ENCODE data around the genes PCMT1 and RAET1L.

DNA sequence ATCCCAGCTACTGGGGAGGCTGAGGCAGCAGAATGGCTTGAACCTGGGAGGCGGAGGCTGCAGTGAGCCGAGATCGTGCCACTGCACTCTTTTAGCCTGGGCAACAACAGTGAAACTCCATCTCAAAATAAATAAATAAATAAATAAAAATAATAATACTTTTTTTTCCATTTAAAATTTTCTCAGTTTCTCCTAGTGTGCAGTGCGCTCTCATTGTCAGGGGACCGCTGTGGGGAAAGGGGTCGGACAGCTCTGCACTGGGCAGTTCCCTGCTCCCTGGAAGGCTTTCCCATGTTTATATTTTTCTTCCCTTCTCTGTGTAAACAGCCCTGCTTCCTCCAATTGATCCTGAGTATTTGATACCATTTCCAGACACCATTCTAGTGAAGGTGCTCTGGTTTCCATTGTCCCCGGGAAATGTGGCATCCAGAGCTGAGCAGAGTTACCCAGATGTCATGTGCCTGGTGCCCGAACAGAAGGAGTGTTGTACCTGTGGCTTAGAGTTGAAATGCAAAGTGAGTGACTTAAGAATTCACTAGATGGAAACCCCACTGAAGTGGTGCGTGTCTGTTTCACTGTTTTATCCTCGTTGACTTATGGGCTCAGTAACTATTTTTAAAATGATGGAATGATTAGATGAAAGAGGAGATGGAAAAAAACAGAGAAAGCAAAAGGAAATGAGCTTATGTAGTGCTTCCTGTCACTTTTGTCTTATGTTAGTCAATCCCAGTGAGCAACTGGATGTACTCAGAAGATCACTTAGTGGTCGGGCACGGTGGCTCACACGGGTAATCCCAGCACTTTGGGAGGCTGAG lies 83.7 kb downstream of the SASH1 start:
- PRO-cap: no peak

- PRO-cap: no peak
These were observed 88.8 kb downstream of the SASH1 start for GRCh38 chr6:148431411-148431904.

- PRO-cap: no peak
These were observed 98.7 kb downstream of the SASH1 start for GRCh38 chr6:148441095-148441931.

DNA sequence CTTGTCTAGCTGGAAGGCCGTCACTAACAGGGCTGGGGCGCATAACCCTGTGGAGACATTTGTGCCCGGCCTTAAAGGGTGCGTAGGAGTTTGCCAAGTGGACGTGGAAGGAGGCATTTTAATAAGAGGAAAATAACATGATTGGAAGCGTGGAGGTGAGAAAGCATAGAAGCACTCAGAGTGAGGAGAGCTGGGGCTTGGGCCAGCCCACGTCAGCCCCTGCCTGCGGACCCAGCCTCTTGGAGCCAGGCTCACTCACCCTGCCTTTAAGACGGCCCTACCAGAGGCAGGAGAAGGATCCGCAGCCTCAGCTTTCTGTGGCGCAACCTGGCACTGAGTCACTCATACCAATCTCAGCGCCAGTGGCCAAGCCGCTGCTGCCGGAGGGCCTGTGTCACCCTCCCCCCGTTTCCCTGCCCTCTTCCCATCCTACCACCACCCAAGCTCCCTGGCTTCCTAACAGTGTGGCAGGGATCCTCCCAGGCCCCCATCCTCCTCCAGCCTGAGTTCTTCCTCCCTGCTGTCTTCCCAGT lies 285.1 kb downstream of the UST start:
- PRO-cap: unidirectional peak, minus-strand start at position 344 of the sequence

GRCh38 chr6:149231600-149232269 lies 85.8 kb upstream of the TAB2 start:
- PRO-cap: no peak

DNA sequence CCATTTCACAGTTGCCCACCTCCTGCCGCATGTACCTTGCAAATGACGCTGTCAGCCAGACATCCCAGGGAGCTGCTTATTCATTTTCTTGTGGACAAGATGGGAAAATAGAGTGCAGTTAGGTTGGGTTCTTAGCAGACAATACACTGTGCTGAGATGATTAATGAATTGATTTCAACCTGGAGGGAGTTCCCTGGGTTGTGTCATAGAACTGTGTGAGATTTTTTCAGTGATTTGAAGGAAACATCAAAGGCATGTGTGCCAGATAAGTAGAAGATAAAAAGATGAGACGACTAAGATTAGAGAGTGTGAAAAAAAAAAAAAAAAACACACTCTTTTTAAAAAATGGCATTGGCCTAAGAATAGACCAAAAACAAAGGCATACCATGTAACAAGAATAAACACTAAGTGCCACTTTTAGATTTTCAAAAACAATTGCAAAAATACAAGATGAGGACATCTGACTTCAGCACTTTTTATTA lies 82.9 kb upstream of the TAB2 start:
- PRO-cap: unidirectional peak, minus-strand start at position 143 of the sequence

GRCh38 chr6:149322902-149323213 lies 5.3 kb downstream of the TAB2 start:
- PRO-cap: no peak

- PRO-cap: no peak
These were observed 2.6 kb upstream of the SUMO4 start for GRCh38 chr6:149397397-149397960.

GRCh38 chr6:149505197-149505886 lies 20.5 kb upstream of the ZC3H12D start:
- PRO-cap: no peak

- PRO-cap: no peak
These were observed 27.9 kb downstream of the GINM1 start for GRCh38 chr6:149593765-149594871.

DNA sequence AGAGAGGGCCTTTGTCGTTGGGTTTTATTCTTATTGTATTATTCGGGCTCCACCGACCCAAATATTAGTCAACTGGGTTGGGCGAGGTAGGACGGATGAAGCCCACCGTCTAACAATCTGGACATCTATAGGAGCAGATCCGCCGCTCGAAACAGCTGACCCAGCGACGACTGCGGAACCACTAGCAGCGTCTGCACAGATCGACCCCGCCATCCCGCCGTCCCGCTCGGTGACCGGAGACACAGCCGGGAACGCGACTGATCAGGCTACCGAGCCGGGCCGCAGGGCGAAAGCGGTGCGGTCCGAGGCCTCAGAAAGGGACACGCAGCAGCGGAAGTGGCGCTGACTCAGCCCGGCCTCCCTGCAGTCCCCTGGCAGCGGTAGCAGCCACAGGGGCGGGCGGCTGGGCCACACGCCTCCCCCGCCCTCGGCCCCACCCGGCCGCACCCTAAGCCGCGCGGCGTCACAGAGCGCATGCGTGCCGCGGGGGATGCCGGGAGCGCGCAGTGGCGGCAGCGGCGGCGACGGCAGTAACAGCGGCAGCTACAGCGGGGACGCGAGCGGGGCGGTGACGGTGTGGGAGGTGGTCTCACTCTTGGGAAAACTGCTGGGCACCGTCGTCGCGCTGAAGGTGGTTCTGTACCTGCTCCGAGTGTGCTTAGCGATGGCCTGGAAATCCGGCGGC lies at the start of gene PCMT1:
PCMT1 (plus strand) TSS at position 504 of the 685 bp plus-strand sequence.
- PRO-cap: bidirectional peak, plus-strand start at position 506 of the sequence, minus-strand start at position 450 of the sequence

- PRO-cap: no peak
These were observed 44.4 kb downstream of the LRP11 start for GRCh38 chr6:149819548-149820340.

DNA sequence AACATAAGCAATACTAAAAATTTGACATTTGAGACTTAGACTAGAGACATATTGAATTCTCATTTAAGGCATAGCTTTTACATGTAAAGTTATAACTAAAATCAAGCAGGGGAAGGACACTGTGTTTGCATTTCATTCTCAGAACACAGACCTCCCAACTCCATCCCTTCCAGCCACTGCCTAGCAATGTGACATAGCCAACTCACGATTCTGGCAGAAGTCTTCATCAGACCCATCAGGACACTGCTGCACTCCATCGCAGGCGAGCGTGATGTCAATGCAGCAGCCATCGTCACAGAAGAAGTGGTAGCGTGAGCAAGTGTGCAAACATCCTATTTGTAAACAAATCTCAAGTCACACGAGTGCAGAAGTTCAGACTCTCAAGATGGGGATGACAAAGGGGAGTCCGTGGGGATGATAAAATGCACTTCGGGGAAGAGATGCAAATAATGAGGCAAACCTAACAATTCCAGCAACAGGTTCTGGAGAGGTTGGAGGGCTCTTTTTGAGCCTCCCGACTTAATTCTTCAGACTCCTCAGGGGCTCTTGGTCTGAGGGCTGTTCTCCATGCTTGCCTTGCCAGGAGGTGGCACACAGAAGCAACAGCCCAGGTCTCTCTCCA lies 26.9 kb downstream of the LRP11 start:
- PRO-cap: no peak

GRCh38 chr6:150025360-150025919 lies at the start of gene RAET1L:
TSS of gene RAET1L (minus strand) at chr6:150025532.
- PRO-cap: no peak

DNA sequence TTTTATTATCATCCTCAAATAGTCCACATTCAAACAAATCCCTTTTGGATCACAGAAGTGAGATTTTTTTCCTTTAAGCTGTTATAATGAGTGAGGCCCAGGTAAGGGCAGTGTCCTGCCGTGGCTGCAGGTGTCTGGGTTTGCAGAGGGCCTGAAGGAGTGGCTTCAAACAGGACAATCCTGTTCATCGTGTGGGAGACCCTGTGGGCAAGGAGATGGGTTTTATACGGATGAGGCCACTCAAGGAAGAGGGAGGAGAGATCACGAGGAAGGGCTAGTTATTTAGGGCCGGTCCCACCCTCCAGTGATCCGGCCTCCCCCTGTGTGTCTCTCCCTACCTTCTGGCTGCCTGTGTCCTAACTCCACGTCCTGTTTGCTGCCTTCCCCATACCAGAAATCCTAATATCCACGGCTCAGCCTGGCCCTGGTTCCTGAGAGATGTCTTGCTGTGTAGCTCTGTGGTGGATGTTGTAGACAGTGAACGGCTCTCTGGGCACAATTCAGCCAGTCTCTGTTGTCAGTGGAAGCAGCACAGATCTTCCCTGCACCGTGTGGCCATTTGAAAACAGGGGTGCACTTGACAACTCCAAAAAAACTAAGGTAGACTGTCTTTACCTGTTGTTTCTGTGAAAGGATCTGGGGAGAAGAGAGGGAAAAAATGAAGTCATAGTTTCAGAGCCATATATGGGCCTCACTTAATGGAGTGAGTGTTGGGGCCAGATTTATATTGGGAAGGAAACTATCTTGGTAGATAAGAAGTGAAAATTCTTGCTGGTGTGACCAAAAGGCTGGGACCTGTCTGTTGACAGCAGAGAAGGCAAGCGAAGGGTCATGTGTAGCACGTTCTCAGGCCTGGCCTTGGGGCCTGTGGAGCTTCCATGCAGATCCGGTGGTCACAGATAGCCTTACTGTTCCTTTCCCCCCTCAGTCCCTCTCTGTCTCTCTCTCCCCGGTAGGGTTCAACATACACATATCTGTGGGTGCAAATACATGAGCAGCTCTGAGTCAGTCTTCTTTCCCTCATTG lies 34.1 kb downstream of the PPP1R14C start:
- PRO-cap: no peak

GRCh38 chr6:150185640-150186012 lies 42.8 kb downstream of the PPP1R14C start:
- PRO-cap: no peak

DNA sequence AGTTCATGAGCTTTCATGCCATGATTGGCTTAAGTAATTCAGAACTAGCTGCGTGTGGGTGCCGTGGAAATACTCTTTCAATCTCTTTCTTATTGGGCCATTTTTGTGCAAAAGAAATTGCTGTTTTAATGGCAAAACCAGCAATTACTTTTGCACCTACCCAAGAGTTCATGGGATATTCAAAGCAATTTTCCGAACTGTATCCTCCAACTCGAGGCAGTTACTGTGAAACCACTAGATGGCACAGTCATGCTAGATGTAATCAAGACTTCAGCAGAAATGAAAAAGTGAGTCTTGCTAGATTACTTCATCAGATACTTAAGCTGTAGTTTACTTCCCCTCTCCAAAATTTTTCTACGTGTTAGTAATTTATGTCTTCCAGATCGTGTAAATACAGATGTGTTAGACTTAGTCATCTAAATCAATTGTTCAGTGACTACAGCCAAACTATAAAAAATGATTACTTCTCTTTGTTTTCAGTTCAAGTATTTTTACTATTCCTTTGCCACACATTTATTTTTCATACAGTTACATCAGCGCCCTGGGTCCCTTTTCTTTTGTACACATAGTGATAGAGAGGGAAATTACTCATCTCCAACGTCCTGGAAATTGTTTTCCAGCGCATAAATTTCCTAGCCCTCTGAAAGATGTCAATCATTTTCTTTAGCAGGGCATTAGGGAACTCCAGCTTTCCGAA lies 49.4 kb downstream of the IYD start:
- PRO-cap: no peak

GRCh38 chr6:150831148-150831691 lies 34.3 kb upstream of the MTHFD1L start:
- PRO-cap: no peak

DNA sequence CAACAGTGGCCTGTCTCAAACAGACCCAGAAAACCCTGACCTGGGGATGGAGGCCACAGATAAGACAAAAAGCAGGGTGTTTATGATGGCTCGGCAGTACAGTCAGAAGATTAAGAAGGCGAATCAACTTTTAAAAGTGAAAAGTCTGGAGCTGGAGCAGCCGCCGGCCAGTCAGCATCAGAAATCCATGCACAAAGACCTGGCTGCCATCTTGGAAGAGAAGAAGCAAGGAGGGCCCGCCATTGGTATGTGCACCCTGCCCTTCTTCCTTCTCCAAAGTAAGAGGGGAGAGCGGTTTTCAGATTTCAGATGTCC lies 33.6 kb upstream of the MTHFD1L start:
- PRO-cap: no peak

DNA sequence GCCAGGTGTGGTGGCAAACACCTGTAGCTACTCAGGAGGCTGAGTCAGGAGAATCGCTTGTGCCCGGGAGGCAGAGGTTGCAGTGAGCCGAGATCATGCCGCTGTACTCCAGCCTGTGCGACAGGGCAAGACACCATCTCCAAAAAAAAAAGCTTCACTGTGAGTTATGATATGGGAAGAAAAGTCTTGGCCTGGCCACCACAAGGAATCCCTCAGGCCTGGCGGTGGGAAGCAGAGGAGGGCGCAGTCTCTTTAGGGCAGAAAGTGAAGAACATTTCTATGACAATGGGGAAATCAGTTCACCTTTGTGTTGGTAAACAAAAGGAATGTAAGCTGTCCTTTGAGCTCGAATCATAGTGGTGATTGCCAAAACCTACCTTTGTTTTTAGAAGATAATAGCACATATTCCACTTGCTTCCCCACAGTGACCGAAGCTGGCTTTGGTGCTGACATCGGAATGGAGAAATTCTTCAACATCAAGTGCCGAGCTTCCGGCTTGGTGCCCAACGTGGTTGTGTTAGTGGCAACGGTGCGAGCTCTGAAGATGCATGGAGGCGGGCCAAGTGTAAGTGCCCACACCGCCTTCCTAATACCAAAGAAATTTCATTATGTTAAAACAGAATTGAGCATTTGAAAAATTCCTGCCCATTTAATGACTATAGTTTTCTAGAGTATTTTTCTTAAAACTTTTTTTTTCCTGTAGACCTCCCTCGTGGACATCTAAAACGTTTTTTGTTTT lies 144.1 kb downstream of the MTHFD1L start:
- PRO-cap: no peak